Mesenchymal stem cell of adipose (primary cell): ENCODE data around the genes CAVIN4 and PLPPR1.

GRCh38 chr9:99137607-99138188 is 32.8 kb downstream of the TGFBR1 start:
- CAGE, long polyA plus RNA = no peak

DNA sequence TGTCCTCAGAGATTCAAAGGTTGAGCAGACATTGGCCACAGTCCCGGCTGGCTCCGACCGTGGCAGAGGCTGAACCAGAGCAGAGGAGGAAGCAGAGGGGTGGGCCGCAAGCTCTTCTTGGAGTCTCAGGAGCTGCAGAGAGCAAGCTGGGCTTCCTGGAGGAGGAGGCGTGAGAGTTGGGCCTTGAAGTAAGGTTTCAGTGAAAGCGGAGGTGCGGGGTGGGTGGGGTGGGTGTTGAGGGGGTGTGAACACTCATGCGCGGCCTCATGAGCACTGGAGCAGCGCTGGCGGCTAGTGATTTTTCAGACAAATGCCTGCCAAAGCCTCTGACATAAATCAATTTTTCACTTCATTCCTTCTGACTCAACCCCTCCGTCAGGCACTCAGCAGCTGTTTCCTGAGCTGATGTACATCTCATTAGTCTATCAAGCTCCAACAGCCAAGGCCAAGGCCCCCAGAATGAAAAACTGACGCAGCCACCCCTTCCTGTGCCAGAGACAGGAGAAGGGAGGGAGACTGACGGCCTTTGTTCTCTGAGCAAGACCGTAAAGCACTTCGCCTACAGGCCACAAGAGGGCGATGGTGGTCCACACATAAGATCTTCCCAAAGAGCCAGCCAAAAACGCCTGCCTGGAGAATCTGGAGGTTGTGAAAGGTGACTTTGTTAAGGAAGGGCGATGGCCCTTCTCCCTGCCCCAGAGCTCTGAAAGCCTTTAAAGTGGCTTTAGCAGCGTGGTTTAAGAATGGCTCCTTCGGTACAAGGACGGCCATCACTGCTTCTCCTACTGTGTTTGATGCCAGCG is 37.3 kb downstream of the ALG2 start:
- CAGE, long polyA plus RNA = no peak

- CAGE, long polyA plus RNA = no peak
Measured at GRCh38 chr9:99259026-99260245, 37.4 kb downstream of the SEC61B start.

DNA sequence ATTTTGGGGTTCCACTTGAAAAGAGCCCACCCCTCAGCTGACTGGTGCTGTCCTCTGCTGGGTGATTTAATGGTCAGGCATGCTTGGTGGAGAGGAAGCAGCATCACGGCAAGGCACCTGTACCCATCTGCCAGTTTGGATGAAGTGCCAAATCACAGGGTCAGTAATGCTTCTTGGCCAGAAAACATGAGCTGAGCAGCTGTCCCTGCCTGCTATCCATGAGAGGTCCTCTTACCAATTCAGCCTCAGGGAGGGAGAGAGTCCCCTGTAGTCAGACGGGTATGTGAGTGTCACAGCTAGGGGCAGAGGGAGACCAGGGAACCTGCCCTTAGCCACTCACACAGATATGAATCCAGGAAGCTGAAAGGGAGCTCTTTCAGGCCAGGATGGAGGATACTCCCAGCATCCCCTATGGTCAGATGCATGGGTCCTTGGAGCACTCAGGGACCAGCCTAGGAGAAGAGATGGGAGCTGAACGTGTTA is 138.0 kb downstream of the SEC61B start:
- CAGE, long polyA plus RNA = no peak

- CAGE, long polyA plus RNA = no peak
Measured at GRCh38 chr9:99999897-100000471, 93.5 kb downstream of the STX17 start.

DNA sequence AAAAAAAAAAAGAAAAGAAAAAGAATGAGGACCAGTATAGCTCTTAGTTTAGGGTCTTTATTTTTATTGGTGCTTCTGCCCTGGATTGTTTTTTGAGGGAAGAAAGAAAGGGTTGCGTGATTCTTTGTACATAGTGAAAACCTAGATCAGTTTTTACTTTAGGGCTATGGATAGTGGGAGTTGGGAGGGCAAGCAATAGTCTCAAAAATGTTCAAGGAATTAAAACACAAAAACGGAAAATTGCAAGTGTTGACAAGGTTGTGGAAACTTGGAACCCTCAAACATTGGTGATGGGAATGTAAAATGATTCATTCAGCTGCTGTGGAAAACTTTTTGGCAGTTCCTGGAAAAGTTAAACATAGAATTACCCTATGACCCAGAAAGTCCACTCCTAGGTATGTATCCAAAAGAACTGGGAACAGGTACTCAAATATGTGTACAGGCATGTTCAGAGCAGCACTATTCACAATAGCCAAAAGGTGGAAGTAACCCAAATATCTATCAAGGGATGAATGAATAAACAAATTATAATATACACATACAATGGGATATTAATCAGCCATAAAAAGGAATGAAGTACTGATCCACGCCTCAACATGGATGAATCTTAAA is 1.2 kb upstream of the MSANTD3 start:
- CAGE, long polyA plus RNA = no peak

DNA sequence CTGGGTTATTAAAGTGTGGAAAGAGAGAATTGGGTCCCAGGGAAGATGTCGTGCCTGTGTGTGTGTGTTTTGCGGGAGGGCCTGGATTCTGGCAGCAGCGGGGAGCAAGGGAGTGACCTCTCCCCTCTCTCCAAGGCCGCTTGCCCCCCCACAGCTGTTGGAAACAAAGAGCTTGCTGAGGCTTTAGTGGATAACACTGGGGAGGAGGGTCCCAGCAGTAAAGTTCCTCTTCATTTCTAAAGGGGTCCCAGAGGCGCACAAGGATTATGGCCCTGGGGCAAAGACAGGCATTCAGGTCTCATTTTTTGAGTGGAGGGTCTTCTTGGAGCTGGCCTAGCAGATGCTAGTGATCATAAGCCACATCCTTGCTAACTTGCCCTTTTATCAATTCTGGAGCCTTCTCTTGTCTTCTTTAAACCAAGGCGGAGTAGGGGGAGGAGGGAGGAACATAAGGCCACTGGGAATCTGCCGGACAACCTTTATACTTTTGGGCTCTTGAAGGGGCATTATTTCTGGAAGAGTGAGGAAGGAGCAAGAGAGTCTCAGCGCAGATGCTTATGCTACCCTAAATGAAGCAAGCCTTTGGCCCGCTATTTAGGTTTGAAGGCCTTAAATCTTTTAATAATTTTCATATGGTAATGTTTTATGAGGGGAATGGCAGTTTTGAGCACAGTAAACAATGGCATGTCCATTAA is 1.9 kb downstream of the TMEFF1 start:
- CAGE, long polyA plus RNA = no peak

GRCh38 chr9:100577852-100578435 is at the start of gene CAVIN4:
TSS of gene CAVIN4 (plus strand) at chr9:100578079.
- CAGE, long polyA plus RNA = no peak

DNA sequence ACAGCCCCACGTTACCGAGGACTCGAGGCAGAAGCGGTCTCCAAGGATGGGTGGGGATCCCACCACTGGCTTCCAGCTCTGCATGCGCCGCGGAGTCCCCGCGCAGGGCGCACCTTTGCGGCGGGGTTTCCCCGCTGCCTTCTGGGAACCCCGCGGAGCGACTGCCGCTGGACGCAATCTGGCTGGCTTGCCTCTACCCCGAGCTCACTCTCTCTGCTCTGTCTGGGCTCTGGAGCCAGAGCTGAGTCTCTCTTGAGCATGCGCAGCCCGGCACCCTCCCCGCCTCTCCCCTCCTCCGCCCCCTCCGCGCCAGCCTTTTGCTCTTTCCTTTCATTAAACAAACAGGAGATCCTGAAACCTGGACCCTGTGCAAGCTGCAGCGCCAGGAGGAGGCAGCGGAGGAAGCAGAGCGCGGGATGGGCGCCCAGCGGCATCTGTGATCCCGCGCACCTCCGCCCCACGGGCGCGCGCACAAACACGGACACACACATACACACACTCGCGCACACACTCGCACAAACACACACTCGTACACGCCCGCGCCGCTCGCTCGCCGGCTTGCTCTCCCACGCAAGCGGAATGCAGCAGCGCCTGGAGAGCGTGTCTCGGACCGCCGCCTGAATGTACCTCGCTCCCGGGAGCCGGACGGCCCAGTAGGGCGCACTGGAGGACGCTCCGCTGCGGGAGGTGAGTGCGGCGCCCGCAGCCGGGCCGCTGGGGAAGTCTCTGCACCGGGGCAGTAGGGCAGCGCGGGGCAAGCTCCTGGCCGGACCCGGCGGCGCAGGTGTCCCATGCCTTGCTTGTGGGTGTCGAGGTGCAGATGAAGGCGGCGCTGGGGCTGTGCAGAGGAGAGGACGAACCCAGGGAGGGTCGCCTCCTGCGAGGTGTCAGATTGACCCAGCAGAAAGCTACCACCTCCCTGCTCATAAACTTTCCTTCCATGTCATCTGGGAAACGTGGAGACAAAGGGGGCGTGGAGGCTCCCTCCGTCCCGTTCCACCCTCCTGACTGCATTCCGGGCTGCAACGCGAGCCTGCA is at the start of gene PLPPR1:
Gene PLPPR1 (plus strand): TSS at position 312 of the 1,038 bp plus-strand sequence.
- CAGE, long polyA plus RNA = no peak

DNA sequence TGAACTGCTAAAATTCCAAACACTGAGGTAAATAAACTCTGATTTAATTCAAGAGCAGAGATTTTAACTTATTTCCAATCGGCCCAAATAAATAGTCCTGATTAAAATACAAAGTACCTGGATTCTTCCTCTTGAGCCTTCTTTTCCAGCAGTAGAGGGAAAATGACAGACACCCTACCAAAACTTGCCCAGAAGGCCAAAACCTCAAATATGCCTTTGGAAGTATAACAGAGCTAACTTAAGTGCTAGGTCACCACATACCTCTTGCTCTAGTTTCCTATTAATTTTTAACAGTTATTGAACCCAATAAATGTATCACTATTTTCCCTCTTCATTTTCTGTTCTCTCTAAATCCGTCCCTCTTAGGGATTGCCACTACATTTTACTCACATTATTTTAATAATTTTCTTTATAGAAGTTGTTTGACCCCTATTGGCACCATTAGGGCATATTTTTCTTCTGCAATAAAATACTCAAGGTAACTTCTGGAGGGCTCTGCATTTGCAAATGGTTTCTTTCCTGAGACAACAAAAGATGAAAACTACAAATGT is 1.4 kb downstream of the BAAT start:
- CAGE, long polyA plus RNA = no peak

DNA sequence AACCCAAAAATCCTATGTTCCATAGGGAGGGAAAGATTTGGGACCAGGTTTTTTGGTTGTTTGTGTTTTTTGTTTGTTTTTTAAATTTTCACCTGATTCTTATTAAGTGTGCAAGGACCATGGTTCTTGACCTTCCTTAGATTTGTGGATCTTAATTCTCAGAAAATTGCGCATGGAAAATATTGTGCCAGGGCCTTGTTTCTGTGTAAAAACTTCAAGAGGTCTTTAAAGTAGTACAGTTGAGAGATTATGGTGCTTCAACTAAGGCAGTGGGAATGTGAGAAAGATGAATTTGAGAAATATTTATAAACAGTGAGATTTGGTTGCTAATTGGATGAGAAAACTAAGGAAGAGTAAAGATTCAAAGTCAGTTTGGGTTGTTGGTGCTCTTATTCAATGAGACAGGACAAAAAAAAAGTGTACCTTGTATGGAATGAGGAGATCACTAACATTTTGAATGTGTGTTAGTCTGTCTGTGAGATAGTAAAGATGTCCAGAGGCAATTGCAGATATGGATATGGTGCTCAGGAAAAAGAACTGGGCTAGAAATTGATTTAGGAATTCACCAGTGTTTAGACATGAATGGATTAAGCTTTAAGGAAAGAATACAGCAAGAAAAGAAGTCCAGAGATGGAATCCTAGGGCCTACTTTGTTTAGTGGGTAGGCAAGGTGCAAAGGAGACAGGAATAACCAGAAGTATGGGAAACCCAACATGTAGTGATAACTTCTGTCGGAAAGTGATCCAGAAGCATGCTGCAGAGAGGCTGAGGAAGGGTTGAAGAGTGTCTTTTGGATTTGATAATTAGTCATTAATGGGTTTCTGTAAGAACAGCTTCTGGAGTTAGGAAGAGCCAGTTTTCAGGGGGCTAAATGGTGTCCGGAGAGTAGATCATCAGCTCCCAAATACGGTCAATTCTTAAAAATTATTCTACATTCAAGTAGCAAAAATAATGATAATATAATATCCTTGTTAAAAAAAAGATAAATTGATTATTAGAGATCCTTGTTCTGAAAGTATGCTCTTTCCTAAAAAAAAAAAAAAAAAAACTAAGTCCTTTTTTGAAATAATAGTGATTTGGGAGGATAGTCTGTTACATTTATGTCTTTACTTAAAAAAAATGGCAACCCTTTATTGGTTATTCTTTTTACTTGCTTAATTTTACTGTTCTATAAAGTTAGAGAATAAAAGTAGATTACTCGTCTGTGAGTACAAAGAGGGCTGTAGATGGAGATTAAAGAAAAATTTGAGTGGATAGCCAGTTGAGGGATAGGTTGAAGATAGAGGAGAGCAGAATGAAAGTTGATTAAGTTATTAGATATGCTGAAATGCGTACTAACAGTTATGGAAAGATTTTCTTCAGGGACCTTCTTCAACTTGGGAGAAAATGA is 15.0 kb downstream of the ZNF189 start:
- CAGE, long polyA plus RNA = no peak

- CAGE, long polyA plus RNA = no peak
Measured at GRCh38 chr9:101594656-101594855, 213 bp downstream of the PPP3R2 start.

GRCh38 chr9:101605296-101605971 is 10.7 kb upstream of the PPP3R2 start:
- CAGE, long polyA plus RNA = no peak

- CAGE, long polyA plus RNA = no peak
Measured at GRCh38 chr9:103189185-103189404, 194.0 kb downstream of the CYLC2 start.

DNA sequence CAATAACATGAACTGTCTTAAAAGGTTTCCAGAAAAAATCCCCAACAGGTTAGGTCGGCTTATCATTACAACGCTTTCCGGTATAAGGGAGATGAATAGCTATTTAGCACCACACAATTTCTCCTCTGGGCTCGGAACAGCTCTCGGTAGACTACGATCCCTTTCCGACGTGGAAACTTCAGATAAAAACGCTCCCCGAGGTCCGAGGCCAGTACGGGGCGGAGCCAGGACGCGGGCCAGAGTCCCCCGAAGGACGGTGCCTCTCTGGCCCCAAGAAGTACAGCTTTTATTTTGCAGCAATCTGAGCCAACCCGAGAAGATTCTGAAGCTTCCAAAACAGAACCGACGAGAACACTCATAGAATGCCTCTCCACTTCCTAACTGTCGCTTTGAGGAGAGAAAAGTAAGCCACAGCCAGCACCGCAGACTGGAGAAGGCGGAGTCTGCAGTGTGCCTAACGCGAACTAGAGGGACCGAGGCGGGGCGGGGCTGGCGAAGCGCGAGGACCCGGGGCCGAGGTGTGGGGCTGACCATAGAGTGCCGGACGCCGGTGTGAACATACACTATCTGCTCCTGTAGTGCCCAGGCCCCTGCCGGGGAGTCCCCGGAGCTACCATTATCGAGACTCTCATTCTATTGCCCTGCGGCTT is 434 bp upstream of the SMC2 start:
- CAGE, long polyA plus RNA = no peak

DNA sequence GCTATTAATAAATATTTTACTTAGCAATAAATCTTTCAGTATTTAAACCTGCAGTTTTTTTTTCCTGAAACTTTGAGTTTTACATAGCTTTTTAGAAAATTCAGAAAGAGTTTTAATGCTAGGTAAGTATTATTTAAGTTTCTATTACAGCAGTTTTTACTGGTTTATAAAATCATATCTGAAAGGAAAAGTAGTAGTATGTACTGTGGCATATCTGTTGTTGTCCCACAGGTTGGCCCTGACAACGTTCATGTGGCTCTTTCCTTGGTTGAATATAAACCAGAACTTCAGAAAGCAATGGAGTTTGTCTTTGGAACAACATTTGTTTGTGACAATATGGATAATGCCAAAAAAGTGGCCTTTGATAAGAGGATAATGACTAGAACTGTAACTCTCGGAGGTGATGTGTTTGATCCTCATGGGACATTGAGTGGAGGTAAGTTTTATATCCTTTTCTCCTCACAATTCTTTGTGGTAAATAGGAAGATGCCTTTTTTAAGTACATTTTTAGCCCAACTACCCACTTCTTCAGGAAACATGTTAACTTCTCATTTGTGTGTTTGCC is 23.9 kb downstream of the SMC2 start:
- CAGE, long polyA plus RNA = no peak

- CAGE, long polyA plus RNA = no peak
Measured at GRCh38 chr9:104775091-104775825, 11.3 kb downstream of the NIPSNAP3B start.

DNA sequence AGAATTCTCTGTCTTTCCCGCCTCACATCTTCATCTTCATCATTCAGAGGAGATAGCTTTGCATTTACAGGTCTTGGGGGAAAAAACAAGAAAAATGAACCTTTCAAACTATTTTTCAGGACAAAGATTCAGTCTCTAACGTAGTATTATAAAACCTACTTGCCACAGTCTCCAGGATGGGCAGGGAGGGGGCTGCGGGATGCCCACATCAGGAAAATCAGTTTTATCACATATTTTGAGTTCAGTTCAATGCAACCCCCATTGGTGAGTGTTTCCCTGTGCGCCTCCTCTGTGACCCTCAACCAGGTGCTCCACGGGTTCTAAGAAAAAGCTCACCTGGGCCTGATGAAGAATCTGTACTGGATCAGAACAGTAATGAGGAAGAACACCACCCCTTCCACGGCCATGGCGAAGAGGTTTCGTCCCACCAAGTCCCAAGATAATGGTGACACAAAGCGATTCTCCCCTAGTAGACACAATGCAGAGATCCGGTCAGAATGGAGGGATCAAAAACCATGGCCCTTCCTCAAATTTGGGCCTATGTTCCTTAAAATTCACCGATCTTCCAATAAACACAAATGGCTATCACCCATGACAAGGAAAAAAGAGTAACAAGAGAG is 29.0 kb downstream of the NIPSNAP3B start:
- CAGE, long polyA plus RNA = no peak

DNA sequence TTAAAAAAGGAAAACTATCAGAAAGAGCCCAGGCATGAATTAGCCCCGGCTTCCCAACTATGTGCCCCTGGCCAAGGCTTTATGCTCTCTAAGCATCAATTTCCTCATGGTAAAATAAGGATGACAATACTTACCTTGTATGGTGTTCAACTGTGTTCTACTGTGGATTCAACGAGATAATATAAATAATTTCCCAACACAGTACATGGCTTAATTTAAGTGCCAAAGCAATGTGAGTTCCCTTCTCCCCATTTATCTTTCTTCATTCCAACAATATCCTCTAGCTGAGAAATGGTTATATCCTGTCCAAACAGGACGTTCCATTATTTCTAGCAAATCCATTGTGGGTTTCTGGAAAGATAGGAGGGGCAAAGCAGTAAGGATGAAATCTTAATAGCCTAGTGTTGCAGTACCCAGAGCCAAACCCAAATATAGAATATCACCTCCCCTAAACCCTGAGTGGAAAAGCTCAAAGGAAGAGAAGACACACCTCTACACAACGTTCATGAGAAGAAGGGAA is 22.0 kb downstream of the ABCA1 start:
- CAGE, long polyA plus RNA = no peak

DNA sequence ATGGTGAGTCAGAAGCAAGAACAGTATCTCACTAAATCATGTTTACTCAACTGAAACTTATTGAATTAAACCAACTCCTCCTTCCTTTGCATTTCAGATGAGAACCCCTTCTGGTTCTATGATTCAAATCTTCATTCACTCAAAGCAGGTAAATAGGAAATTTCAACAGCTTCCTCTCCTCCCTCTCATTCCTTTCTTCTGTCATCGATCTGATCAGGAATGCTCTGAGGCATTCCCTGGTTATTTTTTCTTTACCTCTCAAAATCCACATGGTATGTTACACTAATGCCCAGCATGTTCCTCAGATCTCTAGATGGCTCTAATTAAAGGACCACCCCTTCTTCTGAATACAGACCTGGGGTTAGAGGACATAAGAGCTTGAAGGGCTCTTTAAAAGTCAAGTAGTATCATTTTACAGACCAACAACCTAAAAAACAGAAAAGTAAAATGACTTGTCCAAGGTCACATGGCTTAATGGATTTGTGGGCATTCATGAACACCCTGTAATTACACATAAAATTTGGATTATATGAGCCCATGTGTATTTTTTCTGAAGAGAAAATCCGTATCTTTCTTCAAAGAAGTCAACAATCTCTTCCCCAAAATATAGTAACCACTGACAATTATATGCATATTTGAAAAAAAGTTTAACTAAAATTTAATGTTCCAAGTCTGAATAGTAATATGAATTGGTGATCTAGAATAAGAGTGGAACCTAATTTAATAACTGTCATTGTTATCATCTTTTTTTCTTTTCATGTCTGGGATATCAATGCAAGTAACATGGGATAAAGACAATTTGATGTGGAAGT is 8.1 kb downstream of the ABCA1 start:
- CAGE, long polyA plus RNA = no peak